Pulmonary lymph node (tissue), 1 donor: Measurements from ENCODE around the gene CD69.

DNA sequence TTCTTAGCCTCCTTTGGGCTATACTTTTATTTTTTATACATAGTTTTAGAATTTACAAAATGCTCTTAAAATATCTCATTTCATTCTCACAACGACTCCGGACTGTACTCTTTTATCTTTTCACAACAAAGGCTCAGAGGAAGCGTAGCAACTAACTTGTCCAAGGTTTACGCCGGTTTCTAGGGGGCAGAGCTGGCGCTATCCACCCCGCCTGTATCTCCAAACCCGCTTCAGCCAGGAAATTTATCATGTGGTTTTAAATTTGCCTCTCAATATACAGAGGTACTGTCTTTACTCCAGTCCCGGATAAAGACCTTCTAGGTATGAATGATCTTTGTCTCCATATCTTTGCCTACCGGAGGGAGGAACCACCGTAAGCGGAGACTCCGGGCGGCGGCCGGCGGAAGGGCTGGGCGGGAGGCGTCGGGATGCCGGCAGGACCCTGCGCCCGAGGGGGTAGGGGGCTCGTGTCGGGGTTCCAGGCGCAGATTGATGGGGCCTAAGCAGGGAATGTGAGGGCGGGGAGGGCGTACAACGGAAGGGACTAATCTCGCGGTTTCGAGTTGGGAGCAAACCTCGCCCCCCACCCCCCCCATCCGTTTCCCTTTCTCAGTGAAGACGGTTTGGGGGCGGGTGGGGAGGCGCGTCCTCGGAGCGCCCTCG is 648 bp upstream of the RIMKLB start:
- PRO-cap: unidirectional peak, plus-strand start at position 175 of the sequence; bidirectional peak, plus-strand start at position 403 of the sequence, minus-strand start at position 218 of the sequence; bidirectional peak, plus-strand start at position 615 of the sequence, minus-strand start at position 546 of the sequence

DNA sequence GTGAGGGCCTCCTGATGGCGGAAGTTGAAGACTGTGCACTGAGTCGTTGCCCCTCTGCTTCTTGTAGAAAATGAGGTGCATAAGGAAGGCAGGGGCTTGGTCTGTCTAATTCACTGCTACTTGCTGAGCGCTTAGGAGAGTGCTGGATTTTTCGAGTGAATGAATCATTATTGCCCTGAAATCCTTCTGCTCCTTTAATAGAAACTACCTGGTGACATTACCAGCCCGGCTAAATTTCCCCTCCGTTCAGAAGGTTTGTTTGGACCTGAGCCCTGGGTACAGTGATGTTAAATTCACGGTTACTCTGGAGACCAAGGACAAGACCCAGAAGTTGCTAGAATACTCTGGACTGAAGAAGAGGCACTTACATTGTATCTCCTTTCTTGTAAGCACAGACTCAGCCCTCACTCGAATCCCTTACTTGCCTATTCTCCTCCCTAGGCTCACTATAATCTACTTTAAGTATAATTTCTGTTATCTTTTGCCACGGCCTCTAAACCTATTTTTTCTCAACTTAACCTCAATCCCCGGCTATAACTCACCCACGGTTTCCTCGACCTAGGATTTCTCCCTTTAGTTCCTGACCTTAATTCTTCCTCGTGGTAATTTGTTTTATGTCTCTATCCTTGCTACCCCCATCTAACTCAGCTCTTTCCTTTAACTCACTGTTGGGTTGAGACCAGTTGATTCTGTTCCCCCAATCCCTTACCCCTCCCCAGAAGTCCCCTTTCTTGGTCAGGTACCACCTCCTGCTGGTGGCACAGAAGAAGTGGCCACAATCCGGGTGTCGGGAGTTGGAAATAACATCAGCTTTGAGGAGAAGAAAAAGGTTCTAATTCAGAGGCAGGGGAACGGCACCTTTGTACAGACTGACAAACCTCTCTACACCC is 805 bp downstream of the A2ML1 start:
- PRO-cap: no peak

DNA sequence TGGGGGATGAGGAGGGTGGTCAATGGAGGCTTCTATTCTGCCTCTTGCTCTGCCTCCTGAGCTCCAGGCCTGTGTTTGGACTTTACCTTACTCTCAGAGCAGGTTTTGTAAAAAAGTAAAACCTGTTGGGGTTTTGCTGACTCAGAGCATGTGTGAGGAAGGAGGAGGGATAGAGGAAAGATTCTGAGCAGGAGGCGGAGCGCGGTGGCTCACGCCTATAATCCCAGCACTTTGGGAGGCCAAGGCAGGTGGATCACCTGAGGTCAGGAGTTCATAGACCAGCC is 6.7 kb downstream of the A2ML1 start:
- PRO-cap: no peak

DNA sequence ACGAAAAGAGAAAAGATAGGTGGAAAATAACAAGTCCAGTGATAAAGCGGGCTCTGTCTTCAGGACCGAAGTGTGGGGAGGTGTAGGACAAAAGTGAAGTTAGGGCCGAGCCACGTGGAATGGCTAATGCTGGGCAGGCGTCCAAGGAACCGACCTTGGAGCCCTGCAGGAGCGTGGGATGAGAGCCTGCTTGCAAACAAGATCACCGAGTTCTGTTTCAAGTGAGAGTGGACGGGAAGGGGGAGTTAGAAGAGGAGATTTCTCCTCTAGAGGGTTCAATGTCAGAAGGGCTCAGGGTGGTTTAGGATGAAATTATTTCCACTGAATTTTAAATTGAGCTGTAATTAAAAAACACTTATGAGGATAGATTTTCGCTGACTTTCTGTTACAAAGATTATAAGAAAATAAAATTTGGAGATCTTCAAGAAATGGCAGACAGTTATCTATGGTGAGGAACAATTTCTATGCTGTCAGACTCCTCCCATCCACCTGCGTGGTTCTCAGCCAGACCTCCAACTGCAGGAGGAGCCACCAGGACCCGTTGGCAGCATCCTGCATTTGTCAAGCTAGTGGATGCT is 22.4 kb downstream of the A2ML1 start:
- PRO-cap: no peak

GRCh38 chr12:8917370-8917908 is 3.1 kb downstream of the PHC1 start:
- PRO-cap: no peak

DNA sequence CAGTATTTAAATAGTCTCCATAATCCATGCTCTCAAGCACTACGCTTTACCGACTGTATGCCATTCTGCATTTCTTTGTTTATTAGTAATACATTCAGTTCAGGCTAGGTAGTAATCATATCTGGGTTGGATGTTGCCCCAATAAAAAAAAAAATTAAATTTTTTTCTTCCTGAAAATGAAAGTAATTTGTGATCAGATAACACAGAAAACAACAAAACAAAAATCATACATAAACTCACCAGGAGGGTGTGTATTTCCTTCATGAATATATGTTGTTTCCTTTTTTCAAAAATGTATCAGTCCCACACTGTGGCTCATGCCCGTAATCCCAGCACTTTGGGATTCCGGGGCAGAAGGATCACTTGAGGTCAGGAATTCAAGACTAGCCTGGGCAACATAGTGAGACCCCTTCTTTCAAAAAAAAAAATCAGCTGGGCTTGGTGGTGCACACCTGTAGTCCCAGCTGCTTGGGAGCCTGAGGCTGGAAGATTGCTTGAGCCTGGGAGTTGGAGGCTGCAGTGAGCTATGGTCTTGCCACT is 1.5 kb upstream of the M6PR start:
- PRO-cap: no peak

GRCh38 chr12:9065357-9065504 is 50.5 kb downstream of the A2M start:
- PRO-cap: no peak

DNA sequence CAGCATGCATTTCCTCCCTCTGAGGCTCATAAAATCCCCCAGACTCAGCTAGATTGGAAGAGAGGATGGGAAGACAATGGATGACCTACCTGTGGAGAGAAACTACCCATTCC is 50.1 kb downstream of the A2M start:
- PRO-cap: no peak

GRCh38 chr12:9169887-9170612 is 38.1 kb downstream of the PZP start:
- PRO-cap: no peak

- PRO-cap: no peak
Observed at GRCh38 chr12:9207869-9208086, 417 bp downstream of the PZP start.

DNA sequence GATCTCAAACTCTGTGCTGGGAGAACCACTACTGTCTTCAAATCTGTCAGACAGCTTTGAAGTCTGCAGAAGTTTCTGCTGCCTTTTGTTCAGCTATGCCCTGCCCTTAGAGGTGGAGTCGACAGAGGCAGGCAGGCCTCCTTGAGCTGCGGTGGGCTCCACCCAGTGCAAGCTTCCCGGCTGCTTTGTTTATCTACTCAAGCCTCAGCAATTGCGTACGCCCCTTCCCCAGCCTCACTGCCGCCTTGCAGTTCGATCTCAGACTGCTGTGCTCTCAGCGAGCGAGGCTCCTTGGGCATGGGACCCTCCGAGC is 25.0 kb upstream of the KLRB1 start:
- PRO-cap: no peak

GRCh38 chr12:9671986-9672225 is 2.4 kb downstream of the CLEC2D start:
- PRO-cap: unidirectional peak, plus-strand start at chr12:9672142

DNA sequence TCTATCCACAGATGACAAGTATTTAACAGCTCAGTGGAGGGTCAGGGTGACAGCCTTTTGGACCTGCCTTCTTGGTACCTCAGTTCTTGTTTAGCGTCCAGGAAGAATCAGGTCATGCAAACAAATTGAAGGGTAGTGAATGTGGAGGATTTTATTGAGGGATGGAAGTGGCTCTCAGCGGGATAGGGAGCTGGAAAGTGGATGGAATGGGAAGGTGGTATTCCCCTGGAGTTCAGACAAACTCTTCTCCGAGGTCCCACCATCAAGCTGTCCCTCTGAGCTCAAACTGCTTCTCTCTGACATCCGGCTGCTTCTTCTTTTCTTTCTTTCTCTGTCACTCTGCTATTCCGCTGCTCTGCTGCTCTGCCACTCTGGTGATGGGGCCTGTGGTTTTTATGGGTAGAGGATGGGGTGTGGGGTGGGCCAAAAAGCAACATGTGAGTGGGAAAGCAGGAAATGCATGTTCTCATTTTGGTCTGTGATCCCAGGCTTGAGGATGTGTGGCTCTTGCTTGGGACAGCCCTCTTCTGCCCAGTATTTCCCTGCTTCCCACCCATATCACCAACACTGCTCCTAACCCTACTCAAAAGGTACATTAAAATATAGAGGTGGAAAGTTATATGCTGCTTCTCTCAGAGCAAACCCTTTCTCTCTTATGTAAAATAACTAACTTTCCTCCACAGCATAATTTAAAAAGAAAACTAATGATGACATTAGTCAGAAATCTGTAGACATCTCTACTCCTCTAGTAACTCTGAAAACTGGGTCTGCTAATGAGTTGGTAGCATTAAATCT is 32.7 kb downstream of the CLEC2D start:
- PRO-cap: bidirectional peak, plus-strand start at position 463 of the sequence, minus-strand start at position 368 of the sequence

- PRO-cap: bidirectional peak, plus-strand start at chr12:9732077, minus-strand start at chr12:9731971
Observed at GRCh38 chr12:9731862-9732177, 28.9 kb downstream of the CD69 start.

DNA sequence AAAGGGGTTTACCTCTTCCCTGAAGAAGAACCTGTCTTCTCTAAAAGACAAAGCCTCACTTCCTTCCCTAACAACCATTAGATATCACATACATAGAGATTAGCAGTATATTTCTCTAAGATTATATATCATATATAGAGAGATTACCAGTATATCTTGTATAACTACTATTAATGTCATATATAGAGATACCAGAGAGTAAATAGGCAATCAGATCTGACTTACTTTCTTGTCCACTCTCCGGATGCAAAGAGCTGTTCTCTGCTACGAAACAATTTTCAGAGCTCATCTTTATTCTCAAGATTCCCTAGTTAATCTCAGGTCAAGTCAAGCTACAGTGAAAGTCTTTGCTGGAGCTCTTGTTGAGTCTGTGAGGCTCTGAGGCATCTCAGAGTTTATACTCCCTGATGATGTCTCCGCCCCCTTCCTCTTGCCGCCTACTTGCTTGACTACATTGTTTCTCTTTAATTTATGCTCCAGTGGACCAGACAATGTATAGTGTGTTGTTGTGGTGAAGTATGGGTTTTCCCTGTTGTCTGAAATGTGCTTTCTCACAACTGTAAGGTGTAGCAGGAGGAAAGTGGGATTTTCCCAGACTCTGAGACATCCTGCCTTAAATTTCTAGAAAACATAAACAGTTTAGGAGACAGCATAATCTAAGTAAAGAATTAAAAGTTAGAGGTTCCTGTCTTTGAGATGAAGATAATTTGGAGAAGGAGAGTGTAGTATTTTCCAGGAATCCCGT is at the start of gene CD69:
Gene CD69, minus strand, starts transcription at position 370 of the 745 bp plus-strand sequence.
- PRO-cap: bidirectional peak, plus-strand start at position 467 of the sequence, minus-strand start at position 370 of the sequence

- PRO-cap: no peak
Observed at GRCh38 chr12:9852354-9853506, 16.4 kb downstream of the CLEC2B start.

- PRO-cap: no peak
Observed at GRCh38 chr12:9854165-9854875, 14.8 kb downstream of the CLEC2B start.

DNA sequence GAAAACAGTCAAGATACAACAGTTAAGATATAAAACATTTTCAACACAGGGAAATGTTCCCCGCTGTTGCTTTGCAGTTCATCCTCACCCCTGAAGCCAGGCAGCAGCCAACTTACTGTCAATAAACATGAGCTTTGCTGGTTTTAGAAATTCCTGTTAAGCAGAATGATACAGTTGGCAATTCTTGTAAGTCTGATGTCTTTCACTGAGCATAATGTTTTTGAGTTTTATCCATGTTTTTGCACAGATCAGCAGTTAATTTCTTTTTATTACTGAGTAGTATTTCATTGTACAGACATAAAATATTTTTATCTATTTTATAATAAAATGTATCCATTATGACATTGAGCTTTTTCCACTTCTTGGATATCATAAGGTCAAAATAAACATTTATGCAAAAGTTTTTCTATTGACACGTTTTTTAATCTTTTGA is 1.3 kb upstream of the CLEC2B start:
- PRO-cap: unidirectional peak, minus-strand start at position 92 of the sequence

DNA sequence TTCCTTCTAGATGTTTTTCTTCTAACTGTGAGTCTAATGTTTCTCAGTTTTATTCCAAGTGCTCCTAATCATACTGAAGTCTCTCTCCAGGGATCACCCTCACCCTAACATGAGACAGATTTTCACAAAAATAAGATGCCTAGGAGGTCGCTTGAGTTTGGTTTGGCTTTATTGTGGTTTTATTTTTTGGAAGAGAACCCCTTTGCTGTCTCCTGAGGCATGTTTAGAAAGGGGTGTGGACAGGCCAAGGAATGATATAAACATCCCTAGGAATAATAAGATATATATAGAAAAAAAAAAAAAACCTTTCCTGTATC is 5.7 kb downstream of the CLEC1A start:
- PRO-cap: no peak

GRCh38 chr12:10097335-10098148 is 1.2 kb downstream of the CLEC1A start:
- PRO-cap: no peak